Gastroesophageal sphincter (tissue), 4 donors: ENCODE measurements around a stretch of chr1.

DNA sequence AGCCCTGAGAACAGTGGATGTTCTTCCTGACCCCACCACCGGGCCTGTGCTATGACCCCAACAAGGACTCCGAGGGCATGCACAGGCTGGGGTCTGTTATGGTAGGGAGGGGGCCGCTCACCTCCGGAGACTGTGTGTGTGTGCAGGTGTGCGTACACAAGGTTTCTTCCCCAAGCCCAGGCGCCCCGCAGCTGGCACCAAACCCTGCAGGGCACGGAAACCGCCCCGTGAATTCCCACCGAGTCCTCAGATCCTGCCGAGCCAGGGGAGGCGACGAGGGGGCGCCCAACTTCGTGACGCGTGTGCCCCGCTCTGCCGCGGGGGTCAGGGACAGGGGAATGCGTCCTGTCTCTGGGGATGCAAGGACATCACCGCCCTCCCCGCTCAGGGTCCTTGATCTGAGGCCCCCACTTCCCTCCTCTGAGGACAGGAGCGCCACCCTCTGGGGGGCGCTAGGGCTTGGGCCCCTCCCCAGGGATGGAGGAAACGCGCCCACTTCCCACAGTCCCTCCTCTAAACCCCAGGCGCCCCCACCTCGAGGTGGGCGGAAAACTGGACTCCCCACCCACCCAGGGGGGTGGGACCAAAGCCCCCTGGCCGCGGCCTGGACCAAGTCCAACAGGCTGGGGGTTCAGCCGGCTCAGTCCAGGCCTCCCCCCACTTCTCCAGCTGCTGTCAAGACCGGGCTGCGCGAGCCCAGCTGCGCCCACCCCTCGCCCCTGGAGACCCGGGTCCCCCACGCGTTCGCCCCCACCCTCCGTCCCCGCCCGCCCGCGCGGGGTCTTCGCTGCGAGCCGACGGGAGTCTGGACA, 561 bp downstream of the RAP1GAP start:
- PRO-cap: no peak
- RAMPAGE, long total RNA, 4 experiments: no peak in any of the 4 experiments

GRCh38 chr1:21736265-21736637, 46.7 kb downstream of the USP48 start:
- PRO-cap: no peak
- RAMPAGE, long total RNA, 4 experiments: no peak in any of the 4 experiments

GRCh38 chr1:21781736-21782507, 1.0 kb downstream of the USP48 start:
- PRO-cap: bidirectional peak, plus-strand start at chr1:21782032, minus-strand start at chr1:21782020
- RAMPAGE, long total RNA, 4 experiments: no peak in any of the 4 experiments

- PRO-cap: no peak
- RAMPAGE, long total RNA, 4 experiments: no peak in any of the 4 experiments
Measured at GRCh38 chr1:21814166-21814820, 2.2 kb downstream of the LDLRAD2 start.

- PRO-cap: unidirectional peak, minus-strand start at chr1:21824152
- RAMPAGE, long total RNA, 4 experiments: no peak in any of the 4 experiments
Measured at GRCh38 chr1:21823856-21824935, 12.1 kb downstream of the LDLRAD2 start.

- PRO-cap: no peak
- RAMPAGE, long total RNA, 4 experiments: no peak in any of the 4 experiments
Measured at GRCh38 chr1:21844075-21844434, 32.0 kb downstream of the LDLRAD2 start.

- PRO-cap: no peak
- RAMPAGE, long total RNA, 4 experiments: no peak in any of the 4 experiments
Measured at GRCh38 chr1:21852149-21853031, 40.3 kb downstream of the LDLRAD2 start.

DNA sequence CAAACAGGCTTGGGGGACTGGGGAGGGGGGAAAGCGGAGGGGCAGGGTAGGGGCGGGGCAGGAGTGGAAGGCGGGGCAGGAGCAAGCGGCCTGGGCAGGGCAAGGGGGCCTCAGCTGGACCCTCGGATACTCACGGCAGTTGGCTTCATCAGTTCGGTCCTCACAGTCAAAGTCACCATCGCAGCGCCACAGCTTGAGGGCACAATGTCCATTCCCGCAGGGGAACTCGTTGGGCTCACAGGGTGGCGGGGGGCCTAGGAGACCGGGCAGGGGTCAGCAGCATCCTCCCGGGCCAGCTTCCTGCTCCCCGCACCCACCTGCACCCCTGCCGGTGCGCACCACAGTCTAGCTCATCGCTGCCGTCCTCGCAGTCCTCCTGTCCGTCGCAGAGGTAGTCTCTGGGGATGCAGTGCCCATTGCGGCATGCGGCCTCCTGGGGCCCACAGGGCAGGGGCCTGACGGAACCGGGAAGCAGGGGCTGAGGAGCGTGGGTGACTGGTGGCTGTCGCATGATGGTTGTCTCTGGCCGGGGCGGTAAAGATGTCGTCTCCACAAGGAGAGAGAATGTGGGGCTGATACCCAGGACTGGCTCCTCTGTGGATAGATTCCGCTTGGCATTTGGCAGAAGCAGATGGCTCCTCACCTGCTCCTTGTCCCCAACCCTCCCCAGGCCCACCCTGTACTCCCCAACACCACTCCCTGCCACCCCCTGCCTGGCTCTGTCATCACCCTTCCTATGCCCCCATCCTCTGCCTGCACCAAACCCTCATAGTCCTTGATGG, 49.8 kb downstream of the HSPG2 start:
- PRO-cap: no peak
- RAMPAGE, long total RNA, 4 experiments: start-site peak on the plus strand in 1 of 4 experiments, centred at position 528 of the sequence, 17 reads per replicate; start-site peak on the minus strand in 1 of 4 experiments, centred at positions 387 to 535 of the sequence, 127 to 168 reads per replicate

DNA sequence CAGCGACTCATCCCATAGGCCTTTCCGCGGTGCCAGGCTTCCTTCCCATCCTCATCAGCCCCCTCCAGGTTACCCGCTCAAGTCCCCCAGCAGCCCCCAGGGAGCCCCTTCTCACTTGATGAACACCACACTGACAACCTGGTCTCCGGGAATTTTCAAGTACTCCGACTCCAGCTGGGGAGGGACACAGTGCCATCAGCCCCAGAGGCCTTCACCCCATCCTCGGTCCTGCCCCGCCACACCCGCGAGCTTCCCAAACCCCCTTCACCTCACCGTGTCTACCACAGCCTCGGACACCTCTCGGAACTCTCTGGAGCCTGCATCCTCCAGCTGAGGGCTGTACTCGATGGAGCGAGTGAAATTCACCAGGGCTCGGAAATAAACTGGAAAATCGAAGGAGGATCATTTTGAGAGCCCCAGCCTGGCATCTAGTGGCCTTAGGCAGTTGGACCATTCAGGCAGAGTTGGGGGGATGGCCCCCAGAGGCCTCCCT, 46.8 kb downstream of the HSPG2 start:
- PRO-cap: no peak
- RAMPAGE, long total RNA, 4 experiments: start-site peak on the minus strand in 1 of 4 experiments, centred at positions 131 to 299 of the sequence, 23 to 26 reads per replicate

DNA sequence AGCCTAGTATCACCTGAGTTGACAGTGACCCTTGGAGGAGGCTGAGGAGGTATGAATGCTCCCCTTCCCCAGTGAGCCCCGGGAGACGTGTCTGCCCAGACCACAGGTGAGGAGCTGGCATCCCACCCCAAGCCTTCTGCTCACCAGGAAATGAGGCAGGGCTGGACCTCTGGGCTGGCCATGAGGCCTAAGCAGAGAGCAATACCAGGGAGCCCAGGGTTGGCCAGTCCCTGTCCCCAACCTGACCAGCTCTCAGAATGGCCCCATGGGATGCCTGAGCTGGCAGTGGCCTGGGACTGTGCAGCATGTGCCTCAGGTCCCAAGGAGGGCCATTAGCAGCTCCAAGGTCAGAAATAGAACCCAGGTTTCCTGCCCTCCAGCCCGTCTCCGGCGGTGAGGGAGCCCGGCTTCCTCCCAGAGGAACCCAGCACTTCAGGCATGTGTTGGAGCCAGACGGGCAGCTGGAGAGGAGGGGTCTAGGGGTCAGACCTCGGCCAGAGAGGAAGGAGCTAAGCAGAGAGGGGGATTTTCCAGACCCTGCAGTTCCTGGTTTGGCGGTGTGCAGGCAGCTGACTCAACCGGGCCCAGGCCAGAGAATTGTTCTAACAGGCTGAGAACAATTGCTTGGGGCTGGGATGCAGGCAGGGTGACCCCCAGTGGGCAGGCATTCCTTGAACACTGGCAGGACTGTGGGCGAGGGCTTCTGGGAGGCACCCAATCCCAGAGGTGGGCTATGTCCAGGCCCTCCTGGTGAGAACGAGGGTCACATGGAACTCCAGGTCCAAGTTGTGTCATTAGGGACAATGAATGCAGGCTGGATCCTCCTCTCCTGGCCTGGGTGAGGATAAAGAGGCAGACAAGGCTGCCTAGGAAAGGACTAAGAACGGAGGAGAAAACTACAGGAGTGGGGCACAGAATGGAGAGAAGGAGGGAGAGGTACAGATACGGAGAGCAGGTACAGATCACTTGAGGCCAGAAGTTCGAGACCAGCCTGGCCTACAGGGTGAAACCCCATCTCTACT, 37.1 kb downstream of the HSPG2 start:
- PRO-cap: no peak
- RAMPAGE, long total RNA, 4 experiments: no peak in any of the 4 experiments

GRCh38 chr1:21913715-21914497, 23.2 kb downstream of the HSPG2 start:
- PRO-cap: bidirectional peak, plus-strand start at chr1:21913844, minus-strand start at chr1:21913806; bidirectional peak, plus-strand start at chr1:21914316, minus-strand start at chr1:21914168
- RAMPAGE, long total RNA, 4 experiments: no peak in any of the 4 experiments

DNA sequence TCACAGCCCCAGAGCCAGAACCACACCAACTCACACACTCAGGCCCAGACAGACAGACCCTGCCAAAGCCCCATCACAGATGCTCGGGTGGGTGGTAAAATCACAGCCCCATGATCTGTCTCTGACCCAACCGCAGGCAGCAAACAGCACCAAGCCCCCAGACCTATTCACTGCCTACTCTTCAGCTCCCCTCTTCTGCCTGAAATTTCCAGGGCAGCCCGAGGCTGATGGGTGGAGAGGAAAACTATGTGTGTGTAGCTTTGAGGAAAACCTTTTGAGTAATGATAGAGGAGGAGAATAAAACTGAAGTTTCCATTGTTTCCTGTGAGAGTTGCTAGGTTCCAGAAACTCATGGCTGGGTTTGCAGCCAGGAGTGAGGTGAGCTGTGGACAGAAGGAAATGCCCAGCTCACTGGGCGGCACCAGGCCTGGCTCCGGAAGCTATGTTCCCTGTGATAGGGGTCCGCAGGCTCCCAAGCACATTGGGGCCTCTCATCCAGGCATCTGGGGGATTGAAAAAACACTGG, 1.5 kb upstream of the HSPG2 start:
- PRO-cap: bidirectional peak, plus-strand start at position 392 of the sequence, minus-strand start at position 283 of the sequence
- RAMPAGE, long total RNA, 4 experiments: no peak in any of the 4 experiments

DNA sequence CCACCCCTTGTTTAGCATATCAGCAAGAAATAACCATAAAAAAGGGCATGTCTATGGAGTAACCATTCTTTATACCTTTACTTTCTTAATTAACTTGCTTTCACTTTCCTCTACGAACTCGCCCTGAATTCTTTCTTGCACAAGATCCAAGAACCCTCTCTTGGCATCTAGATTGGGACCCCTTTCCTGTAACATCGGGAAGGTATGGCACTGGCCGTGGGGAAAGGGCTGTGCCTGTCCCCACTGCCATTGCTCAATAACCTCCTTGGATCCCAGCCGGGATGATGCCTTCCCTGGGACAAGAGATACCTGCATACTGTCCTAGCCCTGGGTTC, 5.0 kb upstream of the CELA3A start:
- PRO-cap: no peak
- RAMPAGE, long total RNA, 4 experiments: no peak in any of the 4 experiments

DNA sequence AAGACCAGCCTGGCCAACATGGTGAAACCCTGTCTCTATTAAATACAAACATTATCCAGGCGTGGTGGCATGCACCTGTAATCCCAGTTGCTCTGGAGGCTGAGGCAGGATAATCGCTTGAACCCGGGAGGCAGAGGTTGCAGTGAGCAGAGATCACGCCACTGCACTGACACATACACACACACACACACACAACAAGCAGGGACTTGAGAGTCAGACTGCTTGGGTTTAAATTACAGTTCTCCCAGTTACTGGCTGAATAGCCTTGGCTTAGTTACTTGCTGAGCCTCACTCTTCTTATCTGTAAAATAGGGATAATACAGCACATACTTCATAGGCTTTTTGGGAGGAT, 23.7 kb downstream of the CDC42 start:
- PRO-cap: no peak
- RAMPAGE, long total RNA, 4 experiments: no peak in any of the 4 experiments

DNA sequence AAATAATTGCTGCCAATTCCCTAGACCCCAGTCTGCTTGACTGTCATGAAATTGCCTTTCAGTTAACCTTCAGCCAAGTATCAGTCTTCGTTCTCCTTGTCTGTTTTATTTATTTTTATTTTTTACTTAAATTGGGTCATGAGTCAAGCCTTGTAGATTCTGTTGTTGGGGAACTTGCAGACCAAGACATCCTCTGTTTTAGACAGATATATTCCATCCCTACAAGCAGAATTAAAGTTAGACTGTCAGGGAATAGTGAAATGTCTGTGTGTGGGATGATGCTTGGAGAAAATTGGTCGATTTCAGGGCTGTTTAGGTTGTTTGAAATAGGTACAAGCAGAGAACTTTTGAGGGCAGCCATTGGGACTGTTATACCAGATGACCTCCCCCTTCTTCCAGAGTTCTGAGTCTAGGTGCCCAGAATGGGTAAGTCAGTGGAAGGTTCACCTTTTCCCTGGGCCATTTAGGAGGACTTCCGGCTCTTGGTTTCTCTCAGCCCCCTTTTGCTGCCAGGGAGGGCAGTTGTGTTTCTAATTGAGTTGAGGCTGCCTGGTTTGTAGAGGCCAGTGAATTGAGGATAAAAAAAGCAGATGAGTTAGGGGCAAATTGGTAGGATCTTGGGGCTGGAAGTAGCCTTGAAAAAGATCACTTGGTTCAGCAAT, 36.7 kb downstream of the WNT4 start:
- PRO-cap: no peak
- RAMPAGE, long total RNA, 4 experiments: no peak in any of the 4 experiments

GRCh38 chr1:22292085-22292787, 149.3 kb upstream of the WNT4 start:
- PRO-cap: no peak
- RAMPAGE, long total RNA, 4 experiments: no peak in any of the 4 experiments

- PRO-cap: no peak
- RAMPAGE, long total RNA, 4 experiments: no peak in any of the 4 experiments
Measured at GRCh38 chr1:22350077-22350516, 101.6 kb upstream of the ZBTB40 start.

DNA sequence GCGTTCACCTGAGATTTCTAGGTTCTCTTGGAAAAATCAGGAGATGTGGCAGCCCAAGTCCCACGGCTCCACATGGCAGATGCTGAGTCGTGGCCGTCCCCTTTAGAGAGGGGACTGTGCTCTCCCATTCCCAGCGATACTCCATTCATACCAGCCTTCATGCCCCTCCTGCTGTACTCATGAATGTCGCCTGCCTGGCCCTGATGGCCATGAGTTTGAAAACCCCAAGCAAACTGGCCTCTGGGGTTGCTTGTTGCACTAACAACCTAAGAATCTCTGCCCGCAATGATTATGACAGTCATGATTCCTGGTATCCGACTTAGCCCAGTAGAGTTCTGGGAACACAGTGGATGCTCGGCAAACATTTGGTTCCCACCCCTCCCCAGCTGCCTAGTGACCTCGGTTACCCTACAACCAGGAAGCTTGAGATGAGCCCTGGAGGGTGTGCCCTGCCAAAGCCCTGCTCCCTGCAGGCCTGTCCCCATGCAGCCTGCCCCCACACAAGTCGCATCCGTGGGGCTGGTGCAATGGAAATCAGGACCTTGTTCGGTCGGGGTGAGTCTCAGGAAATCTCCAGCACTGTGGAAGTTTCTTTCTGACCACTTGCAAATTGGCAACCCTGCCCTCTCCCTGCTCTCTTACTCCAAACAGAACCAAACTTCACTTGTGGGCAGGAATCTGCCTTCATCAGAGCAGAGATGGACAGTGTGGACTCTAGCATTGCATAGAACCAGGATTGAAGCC, 76.0 kb upstream of the ZBTB40 start:
- PRO-cap: no peak
- RAMPAGE, long total RNA, 4 experiments: no peak in any of the 4 experiments

- PRO-cap: no peak
- RAMPAGE, long total RNA, 4 experiments: no peak in any of the 4 experiments
Measured at GRCh38 chr1:22447489-22448323, 3.9 kb upstream of the ZBTB40 start.

- PRO-cap: no peak
- RAMPAGE, long total RNA, 4 experiments: no peak in any of the 4 experiments
Measured at GRCh38 chr1:22529951-22530645, 33.2 kb upstream of the EPHA8 start.